Hair follicular keratinocyte (primary cell): Measurements from ENCODE around the genes MSMO1 and SPOCK3.

GRCh38 chr4:165206366-165206858 is 949 bp upstream of the KLHL2 start:
- RAMPAGE, long total RNA = no peak

GRCh38 chr4:165208332-165208682 is 946 bp downstream of the KLHL2 start:
- RAMPAGE, long total RNA = no peak

GRCh38 chr4:165327616-165328518 is at the start of gene MSMO1:
Gene MSMO1, plus strand, starts transcription at chr4:165327669.
- RAMPAGE, long total RNA = start-site peak on the plus strand at chr4:165327680-165327741, 1,464 and 239 reads in 2 replicates

- RAMPAGE, long total RNA = no peak
Measured at GRCh38 chr4:165379628-165380377, 995 bp downstream of the CPE start.

DNA sequence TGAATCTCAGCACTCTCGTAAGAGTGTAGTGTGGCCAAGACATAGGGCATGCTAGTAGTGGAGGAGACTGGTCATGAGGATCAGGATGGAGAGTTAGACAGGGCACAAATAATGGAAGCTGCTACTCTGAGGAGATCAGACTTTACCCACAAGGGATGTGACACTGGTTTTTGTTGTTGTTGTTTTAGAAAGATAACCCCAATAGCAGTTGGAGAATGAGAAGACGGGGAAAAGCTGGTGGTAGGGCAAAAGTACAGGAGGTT is 203.2 kb downstream of the CPE start:
- RAMPAGE, long total RNA = no peak

DNA sequence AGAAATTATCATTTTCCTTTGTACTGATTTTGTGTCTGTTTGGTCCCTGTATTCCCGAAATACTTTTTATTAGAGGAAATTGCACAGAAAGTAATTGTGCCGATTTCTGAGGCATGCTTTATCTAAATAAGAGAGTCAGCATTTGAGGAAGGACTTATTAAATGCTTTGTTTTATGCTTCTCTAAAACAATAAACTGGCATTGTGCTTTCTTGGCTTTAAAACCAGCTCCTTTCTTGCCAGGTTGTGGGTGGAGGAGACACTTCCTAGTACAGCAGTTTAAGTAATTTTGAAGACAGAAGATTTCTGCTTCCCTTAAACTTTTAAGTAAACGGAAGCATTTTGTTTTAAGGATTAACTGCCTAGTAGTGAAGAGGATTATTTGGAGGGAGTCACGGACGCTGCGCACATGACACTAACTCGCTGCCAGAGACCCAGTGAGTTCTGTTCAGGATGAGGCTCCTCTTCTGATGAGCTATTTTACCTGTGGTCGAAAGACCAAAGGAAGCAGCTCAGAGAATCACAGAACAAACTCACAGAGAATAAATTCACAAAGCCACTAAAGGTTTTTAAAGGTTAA is 169.5 kb downstream of the TLL1 start:
- RAMPAGE, long total RNA = no peak

GRCh38 chr4:167091915-167092232 is 142.4 kb downstream of the SPOCK3 start:
- RAMPAGE, long total RNA = no peak

DNA sequence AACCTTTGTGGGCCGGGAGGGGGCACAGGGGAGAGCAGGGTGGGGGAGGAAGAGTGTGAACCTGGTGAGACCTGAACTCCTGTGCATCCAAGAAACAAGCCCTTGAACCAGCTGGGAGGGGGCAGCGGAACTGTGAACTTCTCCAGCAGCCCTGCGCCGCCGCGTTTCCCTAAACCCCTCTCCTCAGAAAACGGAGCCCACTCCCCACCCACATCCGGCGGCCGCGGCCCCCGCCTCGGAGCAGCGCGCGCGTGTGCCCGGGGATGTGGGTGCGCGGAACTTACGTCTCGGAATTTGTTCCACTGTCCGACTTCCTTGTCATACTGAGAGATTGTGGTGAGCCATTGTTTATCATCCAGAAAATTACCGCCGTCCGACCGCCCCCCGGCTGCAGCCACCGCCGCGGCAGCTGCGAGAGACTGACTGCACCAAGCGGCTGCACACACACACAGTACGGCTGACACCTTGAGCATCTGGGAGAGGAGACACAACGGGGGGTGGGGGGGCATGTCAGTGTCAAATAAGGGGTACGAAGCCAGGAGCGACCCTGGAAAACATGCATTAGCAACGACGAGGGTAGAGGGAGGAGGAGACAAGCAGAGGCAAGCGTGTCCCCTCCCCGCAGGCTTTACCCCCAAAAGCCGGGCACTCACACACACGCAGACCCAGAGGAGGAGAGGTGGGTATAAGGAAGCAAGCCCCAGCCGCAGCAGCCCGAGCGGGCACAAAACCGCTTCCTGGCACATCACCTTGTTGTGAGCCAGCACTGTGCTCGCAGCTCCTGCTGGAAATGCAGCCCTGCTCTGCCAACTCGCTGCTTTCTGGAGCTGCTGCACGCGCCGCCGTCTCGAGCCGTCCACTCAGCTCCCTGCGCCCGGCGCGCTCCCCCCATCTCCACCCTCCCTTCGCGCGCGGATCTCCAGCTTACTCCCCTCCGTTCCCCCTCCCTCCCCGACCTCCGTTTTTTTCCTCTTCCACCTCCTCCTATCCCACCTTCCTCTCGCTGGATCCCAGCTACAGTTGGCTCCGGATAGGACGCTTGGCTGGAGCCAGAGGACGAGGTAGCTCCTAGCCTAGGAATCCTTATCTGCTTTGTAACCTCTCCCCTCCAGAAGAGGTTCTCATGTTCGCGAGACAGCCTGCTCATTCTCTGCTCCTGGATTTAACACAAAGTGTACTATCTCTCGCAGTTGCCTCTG is at the start of gene SPOCK3:
Gene SPOCK3 (minus strand): TSS at position 794 of the 1,199 bp plus-strand sequence.
- RAMPAGE, long total RNA = no peak

GRCh38 chr4:168092245-168092407 is 211 bp upstream of the ANXA10 start:
- RAMPAGE, long total RNA = no peak

GRCh38 chr4:168604406-168604926 is 107.6 kb downstream of the PALLD start:
- RAMPAGE, long total RNA = no peak

- RAMPAGE, long total RNA = no peak
Measured at GRCh38 chr4:168605374-168605913, 108.6 kb downstream of the PALLD start.

- RAMPAGE, long total RNA = no peak
Measured at GRCh38 chr4:168631936-168632203, 135.0 kb downstream of the PALLD start.

- RAMPAGE, long total RNA = no peak
Measured at GRCh38 chr4:168716583-168717123, 219.8 kb downstream of the PALLD start.

DNA sequence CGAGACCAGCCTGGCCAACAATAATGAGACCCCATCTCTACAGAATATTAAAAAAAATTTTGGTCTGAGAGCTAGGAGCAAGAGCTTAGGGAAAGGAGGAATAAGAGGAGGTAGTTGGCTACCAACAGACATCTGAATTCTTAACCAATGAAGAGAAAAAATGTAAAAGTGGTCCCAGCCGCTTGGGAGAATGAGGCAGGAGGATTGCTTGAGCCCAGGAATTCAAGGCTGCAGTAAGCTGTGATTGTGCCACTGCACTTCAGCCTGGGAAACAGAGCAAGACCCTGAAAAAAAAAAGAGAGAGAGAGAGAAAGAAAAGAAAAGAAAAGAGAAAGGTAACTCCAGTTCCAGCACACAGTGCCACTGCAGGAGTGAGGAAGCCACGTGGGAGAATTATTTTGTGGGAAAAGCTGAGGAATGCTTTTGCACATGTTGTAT is 226.0 kb downstream of the CBR4 start:
- RAMPAGE, long total RNA = no peak

- RAMPAGE, long total RNA = no peak
Measured at GRCh38 chr4:168832658-168833827, 177.0 kb downstream of the CBR4 start.

GRCh38 chr4:168844259-168845459 is 165.4 kb downstream of the CBR4 start:
- RAMPAGE, long total RNA = no peak

GRCh38 chr4:168890673-168891292 is 119.3 kb downstream of the CBR4 start:
- RAMPAGE, long total RNA = no peak

DNA sequence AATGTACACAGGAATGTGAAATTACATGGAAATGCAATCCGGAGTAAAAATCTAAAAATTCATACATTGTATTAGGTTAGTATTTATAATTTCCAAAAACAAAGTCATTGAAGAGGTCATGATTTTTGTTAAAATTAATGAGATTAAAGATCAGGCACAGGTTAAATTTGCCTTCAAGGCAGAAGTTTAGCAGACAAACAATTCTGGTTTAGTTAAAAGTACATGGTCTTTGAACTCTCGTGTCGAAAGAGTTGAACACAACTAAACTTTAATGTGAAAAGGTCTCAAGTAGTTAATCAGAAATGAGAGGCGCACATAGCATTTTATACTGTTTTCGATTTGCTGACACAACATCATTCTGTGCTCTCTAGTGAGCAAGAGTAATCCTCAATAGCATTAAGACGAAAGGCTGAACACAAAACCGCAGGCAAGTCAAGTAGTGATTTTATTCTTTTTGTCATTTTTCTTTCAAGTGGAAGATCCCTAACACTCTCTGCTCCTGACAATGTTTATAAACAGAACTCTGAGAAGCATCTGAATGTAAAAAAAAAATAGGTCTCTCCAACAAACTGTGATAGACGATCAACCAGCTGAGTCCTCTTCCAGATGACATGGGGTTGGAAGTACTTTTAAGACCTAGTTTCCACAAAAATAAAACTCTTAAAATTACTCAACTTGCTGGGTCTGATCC is 49.8 kb downstream of the SH3RF1 start:
- RAMPAGE, long total RNA = no peak

DNA sequence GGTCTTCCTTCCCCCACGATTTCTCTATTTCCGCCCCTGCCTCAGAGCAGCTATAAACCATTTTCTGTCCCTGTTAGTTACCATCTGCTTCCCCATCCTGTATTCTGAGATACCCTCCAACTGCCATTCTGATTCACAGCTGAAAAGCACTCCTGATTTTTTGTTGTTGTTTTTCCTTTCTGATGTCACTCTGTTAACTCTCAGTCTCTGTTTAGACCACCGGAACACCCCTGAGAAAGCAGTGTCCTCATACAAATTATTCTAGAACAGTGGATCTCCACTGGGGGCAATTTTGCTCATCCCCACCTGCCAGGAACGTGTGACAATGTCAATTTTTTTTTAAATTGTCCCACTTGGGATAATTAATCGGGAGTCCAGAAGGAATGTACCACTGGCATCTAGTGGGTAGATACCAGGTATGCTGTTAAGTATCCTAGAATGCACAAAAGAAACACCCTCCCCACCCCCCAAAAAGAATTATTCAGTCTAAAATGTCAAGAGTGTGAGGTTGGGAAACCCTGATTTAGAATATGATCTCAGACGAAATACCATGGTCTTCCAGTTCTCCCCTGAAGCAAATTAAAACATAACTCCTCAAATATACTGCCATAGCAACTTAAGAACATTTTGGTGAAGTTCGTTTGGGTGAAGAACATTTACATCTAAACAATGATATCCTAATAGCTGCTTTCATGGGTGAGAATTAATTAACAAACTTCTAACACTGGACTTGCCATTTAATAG is 36.7 kb downstream of the SH3RF1 start:
- RAMPAGE, long total RNA = no peak

DNA sequence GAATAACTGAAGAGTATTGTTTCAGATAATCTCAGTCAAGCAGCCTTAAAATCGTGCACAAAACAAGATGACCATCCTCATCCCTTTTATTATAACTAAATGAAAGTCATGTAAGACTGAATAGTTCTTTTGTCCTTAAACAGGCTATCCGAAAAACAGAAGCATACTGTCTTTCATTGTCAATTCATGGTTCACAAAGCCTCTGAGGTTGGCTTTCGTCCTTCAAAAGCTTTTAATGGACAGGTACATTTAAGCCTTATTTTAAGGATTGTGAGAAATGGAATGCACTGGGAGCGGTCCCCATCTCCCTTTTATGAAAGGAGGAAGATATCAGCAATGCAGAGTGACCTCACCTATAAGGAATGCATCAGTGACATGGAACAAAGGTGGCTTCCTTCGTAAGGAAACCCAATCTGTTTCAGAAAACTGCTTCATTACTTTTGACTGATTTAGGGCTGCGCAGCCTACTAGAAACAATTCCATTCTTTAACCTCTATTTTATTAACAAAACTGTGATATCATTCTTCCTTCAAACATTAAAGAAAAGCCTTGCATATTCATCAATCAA is 19.3 kb downstream of the SH3RF1 start:
- RAMPAGE, long total RNA = no peak